Heart (tissue), 3 donors: ENCODE data around the genes NPEPPS and PNPO.

GRCh38 chr17:47279931-47280211 lies 26.2 kb downstream of the ITGB3 start:
- RAMPAGE, long total RNA, 2 experiments, result no peak in any of the 2 experiments

- RAMPAGE, long total RNA, 2 experiments, result no peak in any of the 2 experiments
Observed at GRCh38 chr17:47312206-47312763, 11.5 kb upstream of the EFCAB13 start.

DNA sequence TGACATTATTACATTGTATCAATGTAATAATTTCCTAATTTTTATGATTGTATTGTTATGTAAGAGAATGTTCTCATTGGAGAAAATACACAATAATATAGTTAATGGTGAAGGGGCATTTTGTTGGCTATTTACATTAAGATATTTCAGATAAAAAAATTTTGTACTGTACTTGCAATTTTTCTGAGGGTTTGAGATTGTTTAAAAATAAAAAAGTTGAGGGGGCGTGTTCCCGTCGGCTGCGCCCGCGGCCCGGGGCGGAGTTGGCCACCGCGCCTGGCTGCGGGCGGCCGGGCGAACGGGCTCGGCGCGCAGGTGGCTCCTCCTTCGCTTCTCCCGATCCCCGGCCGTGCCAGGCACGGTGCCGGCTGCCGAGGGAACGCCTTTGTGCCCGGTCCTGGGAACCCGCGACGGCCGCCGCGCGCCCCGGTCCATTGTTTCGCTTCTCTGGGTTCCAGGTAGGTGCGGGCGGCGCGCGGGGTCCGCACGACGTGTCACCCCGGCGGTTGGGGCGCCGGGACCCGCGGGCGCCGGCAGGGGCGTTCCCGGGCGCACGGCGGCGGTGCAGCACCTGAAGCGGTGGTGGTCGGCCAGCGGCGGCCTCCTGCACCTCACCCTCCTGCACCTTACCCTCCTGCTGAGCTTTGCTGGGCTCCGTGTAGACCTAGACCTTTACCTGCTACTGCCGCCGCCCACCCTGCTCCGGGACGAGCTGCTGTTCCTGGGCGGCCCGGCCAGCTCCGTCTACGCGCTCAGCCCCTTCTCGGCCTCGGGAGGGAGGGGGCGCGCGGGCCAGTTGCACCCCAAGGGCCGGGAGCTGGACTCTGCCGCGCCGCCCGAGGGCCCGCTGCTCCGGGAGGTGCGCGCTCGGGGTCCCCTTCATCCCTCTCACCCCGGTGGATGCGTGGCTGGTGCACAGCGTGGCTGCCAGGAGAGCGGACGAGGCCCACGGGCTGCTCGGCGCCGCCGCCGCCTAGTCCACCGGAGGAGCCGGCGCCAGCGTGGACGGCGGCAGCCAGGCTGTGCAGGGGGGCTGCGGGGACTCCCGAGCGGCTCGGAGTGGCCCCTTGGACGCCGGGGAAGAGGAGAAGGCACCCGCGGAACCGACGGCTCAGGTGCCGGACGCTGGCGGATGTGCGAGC lies 99.8 kb downstream of the EFCAB13 start:
- RAMPAGE, long total RNA, 2 experiments, result no peak in any of the 2 experiments

DNA sequence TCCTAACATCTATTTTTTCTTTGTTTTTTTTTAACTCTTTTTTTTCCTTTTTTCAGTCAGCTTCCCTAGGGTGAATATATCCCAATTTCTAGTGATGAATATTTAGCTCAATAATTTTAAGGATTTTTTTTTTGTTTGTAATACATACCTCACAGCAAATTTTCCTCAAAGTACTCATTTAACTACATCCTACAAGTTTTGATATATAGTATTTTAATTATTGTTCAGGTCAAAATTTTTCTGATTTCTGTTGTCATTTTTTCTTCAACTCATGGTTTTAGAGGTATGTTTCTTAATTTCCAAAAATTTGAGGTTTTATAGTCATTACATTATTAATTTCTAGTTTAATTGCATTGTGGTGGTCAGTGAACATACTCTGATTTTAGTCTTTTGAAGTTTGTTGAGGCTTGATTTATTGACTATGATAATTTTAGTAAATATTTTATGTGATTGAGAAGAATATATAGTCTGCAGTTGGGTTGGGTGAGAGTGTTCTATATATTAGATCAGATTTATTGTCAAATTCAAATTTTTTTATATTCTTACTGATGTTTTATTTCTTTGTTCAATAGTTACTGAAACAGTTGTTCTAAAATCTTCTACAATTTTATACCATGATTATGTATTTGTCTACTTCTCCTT lies 99.5 kb upstream of the NPEPPS start:
- RAMPAGE, long total RNA, 2 experiments, result no peak in any of the 2 experiments

DNA sequence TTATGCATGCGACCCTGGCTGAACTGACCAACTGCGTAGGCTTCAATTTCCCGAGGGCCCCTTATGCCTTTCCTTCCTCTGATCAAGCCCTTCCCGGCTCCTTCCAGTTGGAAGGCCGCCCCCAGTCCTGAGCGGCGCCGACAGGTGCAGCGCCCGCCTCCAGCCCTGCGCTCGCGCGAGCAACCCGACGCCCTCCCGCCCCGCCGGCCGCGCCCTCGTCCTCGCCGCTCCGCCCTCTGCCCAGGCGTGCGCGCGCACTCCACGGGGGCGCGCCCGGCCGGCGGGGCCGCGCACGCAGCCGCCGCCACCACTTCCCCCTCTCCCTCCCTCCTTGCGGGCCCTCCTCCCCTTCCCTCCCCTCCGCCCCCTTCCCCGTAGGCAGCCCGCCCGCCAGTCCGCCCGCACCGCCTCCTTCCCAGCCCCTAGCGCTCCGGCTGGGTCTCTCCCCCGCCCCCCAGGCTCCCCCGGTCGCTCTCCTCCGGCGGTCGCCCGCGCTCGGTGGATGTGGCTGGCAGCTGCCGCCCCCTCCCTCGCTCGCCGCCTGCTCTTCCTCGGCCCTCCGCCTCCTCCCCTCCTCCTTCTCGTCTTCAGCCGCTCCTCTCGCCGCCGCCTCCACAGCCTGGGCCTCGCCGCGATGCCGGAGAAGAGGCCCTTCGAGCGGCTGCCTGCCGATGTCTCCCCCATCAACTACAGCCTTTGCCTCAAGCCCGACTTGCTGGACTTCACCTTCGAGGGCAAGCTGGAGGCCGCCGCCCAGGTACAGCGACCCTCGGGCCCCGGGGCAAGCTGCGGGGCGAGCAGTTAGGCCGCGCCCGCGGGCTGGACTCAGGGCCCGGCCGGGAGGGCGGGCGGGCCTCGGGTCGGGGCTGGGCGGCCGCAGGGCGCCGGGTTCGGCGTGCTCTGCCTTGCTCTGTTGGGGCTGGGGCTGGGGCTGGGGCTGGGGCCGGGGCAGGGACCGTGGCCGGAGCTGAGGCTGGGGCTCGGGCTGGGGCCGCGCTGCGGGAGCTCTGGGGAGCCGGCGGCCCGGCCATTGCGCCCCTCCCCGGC lies at the start of gene NPEPPS:
NPEPPS (plus strand) TSS at position 310 of the 1,047 bp plus-strand sequence.
- RAMPAGE, long total RNA, 2 experiments, result start-site peak on the plus strand in 1 of 2 experiments, centred at positions 463 to 589 of the sequence, 77 to 85 reads per replicate

GRCh38 chr17:47652431-47653212 lies 2.9 kb downstream of the KPNB1 start:
- RAMPAGE, long total RNA, 2 experiments, result no peak in any of the 2 experiments

DNA sequence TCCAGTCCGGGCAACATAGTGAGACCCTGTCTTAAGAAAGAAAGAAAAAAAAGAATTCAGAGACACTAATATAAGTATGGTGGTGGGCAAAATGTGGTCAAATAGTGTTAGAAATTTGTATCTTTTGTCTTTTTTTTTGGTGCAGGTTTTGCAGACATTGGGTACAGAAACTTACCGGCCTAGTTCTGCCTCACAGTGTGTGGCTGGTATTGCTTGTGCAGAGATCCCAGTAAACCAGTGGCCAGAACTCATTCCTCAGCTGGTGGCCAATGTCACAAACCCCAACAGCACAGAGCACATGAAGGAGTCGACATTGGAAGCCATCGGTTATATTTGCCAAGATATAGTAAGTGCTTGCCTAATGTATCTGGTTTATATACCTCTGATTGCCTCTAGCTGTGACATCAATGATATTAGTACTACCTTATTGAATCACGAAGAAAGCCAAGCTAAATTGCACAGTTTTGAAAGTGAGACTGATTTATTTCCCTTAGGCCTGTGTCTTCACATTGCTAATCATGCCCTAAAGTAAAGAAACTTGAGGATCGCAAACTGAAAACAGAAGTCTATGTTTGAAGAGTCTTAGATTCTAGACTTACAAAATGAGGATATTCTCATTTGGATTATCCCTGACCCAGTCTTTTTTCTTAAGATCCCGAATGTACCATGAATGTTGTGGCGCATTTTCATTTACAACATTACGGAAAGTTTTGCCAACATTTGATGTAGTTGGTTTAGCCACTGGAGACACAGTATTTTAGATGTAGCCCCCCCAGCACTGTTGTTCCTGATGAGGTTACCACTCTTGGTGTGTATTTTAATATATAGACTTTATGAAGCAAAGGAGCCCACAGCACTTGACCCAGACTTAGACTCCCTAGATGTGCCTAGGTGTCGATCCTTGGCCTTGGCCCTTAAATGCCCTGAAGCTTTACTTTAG lies 7.3 kb downstream of the KPNB1 start:
- RAMPAGE, long total RNA, 2 experiments, result no peak in any of the 2 experiments

DNA sequence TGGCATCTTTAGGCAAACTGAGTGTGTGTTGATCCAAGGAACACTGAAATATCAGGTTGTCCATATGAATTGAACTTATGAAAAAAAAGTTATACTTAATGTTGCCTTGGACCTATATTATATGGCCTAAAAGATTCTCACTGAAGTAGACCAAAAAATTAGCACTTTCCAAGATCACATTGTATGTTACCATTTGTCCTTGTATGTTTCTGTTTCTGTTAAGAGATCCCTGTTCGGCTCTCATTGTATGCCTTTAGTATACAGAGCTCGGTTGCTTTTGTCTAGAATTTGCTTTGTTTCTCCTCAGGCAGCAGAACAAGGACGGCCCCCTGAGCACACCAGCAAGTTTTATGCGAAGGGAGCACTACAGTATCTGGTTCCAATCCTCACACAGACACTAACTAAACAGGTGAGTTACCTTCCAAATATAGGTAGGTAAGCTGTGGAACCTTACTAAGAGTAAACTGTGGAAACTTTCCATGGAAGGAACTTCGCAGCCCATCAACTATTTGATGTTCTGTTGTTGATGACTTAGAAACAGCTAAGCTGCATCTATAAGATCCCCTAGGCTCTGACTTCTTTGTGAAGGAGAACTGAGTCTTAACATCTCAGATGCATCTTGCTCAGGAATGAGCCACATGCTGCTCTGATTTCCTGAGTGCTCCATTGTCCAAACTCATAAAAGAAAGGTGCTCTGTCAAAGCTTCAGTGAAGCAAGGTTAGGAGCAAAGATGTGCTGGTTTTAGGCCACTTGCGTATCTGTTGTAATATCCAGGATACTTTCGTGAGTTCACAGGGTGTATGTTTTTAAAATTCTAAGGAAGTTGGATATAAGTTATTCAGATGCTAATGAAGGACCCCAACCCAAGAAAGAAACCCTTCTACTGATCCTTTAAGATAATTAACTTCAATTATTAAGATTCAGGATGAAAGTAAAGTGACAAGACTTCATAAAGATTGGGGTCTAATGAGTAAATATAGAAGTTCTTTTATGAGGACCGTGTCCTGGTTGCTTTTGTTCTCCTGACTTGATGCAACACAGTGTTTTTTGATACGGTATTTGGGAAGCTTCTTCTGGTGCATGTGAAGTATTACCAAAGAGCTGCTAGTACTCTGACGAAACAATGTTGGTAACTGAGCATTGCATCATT lies 15.4 kb downstream of the KPNB1 start:
- RAMPAGE, long total RNA, 2 experiments, result no peak in any of the 2 experiments

DNA sequence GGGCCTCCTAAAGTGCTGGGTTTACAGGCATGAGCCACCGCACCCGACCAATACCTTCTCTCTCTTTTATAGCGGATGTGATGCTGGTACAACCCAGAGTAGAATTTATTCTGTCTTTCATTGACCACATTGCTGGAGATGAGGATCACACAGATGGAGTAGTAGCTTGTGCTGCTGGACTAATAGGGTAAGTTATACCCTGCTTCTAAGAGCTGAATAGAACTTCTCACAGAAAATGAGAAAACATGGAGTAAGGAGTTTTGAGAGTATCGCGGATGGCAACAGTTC lies 14.1 kb upstream of the TBKBP1 start:
- RAMPAGE, long total RNA, 2 experiments, result no peak in any of the 2 experiments

- RAMPAGE, long total RNA, 2 experiments, result no peak in any of the 2 experiments
Observed at GRCh38 chr17:47696597-47697206, 2.7 kb downstream of the TBKBP1 start.

GRCh38 chr17:47700686-47701434 lies 6.9 kb downstream of the TBKBP1 start:
- RAMPAGE, long total RNA, 2 experiments, result no peak in any of the 2 experiments

DNA sequence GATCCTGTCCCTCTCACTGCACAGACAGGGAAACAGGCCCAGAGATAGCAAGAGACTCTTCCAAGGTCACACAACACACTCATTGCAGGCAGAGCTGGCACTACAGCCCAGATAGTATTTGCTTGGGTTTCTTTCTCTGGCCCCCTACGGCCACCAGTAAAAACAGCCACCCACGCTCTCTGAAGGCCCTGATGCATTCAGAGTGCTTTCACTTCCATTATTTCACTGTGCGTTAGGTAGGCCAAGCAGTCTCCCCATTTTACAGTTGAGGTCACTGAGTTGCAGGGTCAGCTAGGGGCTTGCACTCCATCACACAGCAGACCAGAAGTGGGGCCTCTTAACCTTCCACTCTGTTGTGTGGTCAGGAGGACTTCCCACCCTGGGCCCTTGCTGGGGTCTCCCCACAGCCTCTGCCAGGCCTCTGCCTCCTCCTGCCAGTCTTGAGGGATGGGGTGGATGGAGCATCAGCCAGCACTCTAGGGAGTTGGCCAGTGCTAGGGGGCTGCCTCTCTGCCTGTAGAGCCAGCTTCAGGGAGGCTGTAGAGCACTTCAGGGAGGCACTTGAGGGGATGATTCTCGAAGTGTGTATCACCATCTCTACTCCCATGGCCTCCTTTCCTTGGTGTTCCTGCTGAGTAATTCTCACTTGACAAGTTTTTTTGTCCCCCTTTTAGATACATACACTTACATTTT lies 2.6 kb downstream of the TBX21 start:
- RAMPAGE, long total RNA, 2 experiments, result no peak in any of the 2 experiments

DNA sequence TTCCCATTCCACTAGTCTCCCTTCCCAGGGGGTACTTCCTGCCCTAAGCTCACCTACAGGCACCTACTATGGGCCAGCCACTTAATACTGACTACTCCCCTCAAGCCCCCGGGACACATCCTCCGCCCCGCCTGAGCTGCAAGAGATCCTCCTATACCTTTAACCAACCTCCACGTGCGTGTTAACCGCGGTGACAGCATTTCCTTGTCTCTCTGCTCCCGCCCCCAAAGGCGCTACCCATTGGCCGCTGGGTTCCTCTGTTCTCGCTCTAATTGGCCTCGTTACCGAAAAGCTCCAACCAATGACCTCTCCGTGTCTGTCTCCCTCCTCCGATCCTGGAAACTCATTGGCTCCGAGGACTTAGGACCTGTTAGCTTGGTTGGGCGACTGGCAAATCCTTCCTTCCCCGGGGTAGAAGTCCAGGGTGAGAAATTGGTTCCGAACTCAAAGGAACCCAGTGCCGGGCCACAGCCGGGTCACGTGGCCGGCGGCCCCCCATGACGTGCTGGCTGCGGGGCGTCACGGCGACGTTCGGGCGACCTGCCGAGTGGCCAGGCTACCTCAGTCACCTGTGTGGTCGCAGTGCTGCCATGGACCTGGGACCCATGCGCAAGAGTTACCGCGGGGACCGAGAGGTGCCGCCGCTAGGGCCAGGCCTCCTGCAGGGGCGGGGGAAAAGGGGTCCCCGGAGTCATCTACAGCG lies at the start of gene PNPO:
PNPO (plus strand) TSS at position 393 of the 703 bp plus-strand sequence.
- RAMPAGE, long total RNA, 2 experiments, result start-site peak on the plus strand in 2 of 2 experiments, centred at positions 398 to 525 of the sequence, 25 to 92 reads per replicate; start-site peak on the minus strand in 2 of 2 experiments, centred at positions 210 to 216 of the sequence, 42 to 62 reads per replicate

DNA sequence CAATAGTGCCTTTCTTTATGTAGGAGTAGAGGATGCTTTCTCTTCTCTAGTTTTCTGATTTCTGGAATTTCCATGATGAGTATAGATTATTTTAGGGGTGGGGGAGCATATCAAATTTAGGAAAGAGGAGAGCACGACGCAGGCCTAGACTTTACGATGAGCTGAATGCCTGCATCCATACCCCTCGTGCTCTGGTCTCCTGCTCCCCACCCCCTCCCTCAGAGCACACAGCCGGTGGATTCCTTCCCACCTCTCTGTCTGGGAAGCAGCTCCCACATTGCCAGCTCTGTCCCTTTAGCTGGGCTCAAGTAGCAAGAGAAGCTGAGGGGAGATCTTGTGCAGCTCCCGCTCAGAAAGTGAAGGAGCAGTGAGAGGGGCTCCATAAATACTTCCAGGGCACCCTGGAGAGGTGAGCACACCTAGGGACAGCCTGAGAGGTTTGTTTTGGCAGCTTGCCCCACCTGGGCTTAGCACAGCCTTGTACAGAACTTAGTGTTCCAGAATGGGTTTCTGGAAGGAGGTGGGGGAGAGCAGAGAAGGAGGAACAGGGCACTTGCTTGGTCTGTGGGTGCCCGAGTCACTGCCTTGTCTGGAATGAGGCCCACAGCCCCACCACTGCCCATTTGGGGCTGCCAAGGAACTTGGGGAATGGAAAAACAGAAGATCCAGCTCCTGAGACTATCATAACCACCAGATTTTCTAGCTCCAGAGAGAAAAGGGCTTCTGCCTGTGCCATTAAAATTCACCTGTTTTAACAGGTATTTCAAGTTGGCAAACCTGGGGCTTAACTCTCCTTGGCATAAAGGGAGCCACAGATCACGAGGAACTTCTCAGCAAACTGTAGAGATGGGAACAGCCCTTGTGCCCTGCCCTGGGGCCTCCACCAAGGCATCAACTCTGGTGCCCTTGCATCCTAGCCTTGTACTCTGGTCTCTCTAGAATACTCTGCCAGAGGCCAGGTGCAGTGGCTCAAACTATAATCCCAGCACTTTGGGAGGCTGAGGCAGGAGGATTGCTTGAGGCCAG lies 2.1 kb downstream of the PRR15L start:
- RAMPAGE, long total RNA, 2 experiments, result no peak in any of the 2 experiments

GRCh38 chr17:48002218-48003021 lies 31.5 kb downstream of the CDK5RAP3 start:
- RAMPAGE, long total RNA, 2 experiments, result no peak in any of the 2 experiments

- RAMPAGE, long total RNA, 2 experiments, result no peak in any of the 2 experiments
Observed at GRCh38 chr17:48051478-48052516, 3.6 kb downstream of the NFE2L1 start.

GRCh38 chr17:48162816-48163671 lies 55.5 kb downstream of the SNX11 start:
- RAMPAGE, long total RNA, 2 experiments, result no peak in any of the 2 experiments

GRCh38 chr17:48214017-48214328 lies 106.4 kb downstream of the SNX11 start:
- RAMPAGE, long total RNA, 2 experiments, result no peak in any of the 2 experiments

GRCh38 chr17:48413637-48413964 lies 16.4 kb downstream of the SKAP1 start:
- RAMPAGE, long total RNA, 2 experiments, result no peak in any of the 2 experiments

- RAMPAGE, long total RNA, 2 experiments, result no peak in any of the 2 experiments
Observed at GRCh38 chr17:48521916-48522774, 8.7 kb downstream of the HOXB1 start.